Mammary epithelial cell (primary cell): ENCODE results near the genes STRC and CATSPER2.

DNA sequence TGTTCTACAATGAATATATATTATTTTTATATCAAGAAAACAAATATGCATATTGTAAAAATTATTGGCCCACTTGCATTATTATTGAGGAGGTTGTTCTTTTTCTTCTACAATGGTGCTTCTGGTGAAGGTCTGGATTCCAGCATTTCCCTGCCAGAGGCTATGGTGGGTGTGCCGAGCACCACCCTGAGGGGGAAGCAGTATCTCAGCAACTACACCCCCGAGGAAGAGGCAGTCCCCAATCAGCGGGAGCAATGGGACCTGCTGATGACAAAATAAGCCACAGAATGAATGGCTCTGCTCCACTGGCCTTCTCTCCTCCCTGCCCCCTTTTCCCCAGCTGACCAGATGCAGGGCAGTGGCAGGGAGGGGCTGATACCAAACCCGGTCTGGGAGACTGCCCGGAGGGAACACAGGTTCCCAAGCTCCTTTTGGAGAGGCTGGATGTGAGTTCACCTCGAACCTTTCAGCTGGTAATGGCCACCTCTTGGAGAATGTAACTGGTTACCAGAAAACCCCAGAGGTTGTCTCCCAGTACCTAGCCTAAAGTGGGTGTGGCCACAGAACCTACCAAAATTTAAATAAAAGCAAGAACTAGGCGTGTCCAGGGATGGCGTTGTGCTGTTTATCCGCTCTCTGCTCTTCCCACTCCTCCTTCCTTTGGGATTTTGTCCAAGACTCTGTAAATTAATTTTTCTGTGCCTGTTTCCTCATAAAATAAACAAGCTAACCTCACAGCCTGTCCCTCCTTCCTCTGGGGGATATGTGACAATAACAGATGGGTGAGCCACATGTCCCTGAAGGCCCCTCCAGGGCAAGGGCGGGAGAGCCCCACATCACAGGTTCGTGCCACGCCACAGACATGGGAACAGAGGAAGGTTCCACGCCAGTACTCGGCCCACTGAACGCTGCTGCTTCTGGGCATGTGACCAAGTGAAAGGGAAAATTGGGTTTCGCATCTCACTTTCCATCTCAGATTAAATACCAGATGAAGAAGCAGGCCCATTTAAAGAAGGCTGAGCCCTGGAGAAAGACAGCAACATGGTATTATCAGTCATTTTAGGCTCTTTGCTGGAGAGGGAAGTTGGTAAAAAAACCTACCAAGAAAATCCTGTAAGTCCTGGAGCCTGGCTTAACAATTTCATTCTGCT is 35.1 kb upstream of the SPTBN5 start:
- CAGE, long polyA plus RNA = no peak
- RRBS = no CpG with 5 or more reads among the region's 16 CpGs

DNA sequence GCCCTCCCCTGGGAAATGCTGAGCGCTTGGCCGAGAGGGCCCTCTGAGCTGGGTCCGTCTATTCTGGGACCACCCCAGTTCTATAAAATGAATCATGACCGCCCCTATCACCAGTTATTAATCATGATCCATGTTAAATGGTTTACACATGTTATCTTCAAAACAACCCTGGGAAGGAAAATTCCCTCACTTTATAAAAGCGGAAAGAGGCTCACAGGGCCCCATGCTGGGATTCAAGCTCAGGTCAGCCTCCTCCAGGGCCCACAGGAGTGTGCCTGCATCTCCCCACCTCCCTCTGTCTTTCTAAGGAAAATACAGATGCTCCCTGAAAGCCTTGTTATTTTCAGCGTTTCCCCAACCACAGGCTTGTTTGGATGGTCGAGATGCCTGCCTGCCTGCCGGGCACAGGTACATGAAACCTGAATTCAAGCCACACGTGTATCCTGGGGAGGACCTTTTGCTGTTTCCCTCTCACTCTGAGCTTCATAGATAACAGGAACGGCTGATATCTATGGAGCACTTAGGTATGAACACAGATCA is 39.1 kb upstream of the SPTBN5 start:
- CAGE, long polyA plus RNA = no peak
- RRBS = no CpG with 5 or more reads among the region's 10 CpGs

DNA sequence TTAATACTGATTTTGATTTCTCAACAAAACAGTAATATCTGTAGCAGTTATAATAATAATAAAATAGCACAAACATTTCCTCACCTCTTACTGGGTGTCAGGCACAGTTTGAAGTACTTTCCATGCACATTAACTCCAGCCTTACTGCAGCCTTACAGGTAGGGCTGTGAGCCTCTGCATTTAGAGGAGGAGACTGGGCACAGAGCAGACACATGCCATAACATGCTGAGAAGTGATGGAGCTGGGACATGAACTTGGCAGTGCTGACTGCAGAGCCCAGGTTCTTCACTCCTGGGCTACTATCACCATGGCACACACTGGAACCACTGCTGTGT is 25.5 kb downstream of the EHD4 start:
- CAGE, long polyA plus RNA = no peak

DNA sequence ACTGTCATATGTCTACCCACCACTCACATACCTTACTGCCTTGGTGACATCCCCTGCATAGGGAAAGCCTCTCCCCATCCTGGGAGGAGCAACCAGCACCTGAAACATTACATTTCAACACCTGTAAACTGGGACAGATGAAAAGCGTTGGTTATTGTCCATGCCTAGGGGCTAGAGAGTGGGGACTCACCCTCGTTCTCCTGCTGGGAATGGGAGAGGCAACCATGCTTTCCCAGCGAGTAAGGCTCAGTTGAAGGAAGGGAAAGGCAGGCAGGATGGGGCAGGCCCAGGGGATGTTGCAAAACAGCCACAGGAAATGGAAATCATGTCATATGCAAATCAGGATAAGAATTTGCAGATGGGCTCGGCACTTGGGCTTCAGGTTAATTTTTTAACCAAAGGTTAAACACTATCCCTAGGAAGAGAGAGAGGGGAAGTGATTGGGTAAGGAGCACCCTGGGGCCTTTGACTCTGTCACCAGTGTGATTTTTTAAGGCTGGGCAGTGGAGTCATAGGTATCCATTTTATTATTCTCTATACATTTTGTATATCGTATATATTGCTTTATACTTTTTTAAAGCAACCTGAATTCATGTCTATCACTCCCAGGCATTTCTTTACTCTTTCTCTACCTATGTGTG is 14.5 kb upstream of the PLA2G4E start:
- CAGE, long polyA plus RNA = no peak
- RRBS = no CpG with 5 or more reads among the region's 5 CpGs

- CAGE, long polyA plus RNA = no peak
- RRBS = no CpG with 5 or more reads among the region's 7 CpGs
Observed at GRCh38 chr15:42094644-42095217, 369 bp upstream of the PLA2G4D start.

DNA sequence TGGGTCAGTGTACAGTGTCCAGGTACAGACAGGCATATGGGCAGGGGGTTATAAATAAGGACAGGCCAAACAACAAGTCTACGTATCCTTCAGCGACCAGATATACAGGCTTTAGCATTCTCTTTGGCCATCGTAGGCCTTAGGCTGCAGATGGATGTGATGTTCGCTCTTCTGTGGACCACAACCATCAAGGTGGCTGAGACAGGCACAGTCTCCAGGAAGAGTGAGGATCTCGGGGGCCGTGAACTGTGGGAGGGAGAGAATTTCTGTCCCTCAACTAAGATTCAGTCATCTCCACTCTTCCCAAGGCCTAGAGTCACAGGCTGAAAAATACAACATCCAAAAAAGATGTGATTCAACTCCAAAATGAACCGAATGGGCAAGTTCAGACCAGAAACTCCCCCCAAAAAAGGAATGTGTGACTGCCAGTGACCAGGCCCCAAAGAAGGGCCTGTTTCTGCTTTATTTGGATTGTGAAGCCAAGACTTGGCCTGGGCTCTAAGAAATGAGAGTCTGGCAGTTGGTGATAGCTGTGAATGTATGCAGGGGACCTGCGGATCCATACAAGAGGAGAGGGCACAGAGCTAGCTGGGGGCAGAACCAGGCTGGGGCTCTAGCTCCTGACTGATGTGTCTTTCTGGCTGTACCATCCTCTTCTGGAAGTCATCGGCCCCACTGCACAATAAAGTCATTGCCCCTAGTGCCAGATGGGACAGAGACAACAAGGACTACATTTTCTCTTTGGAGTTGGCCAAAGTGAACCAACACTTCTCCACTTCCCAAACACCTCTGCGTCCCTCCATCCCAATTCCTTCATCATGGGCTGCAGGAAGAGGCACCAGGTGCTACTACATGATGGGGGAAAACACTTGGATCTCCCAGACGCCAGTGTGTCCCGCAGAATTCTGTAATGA is 1.4 kb upstream of the PLA2G4F start:
- CAGE, long polyA plus RNA = no peak
- RRBS = no CpG with 5 or more reads among the region's 12 CpGs

DNA sequence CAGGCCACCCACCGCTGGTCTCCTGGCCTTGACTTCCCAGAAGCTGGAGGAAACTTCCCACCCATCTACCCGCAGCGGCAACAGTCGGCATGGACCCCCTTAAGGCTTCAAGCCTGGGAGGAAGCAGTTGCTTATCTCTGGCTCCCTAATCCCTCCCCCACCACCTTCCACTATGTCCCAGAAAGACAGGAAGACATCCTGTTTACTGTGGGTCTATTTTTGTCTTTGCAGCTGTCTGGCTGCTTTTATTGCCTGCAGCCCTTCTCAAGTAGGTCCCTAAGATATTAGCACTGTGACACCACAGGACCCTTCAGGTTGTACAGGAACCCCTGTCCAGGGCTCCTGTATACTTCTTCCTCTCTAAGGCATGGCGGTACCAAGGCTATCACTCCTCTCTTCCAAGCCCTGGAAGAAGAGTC is 27.0 kb downstream of the CAPN3 start:
- CAGE, long polyA plus RNA = no peak
- RRBS = no CpG with 5 or more reads among the region's 5 CpGs

GRCh38 chr15:42408880-42409393 is 49.6 kb downstream of the CAPN3 start:
- CAGE, long polyA plus RNA = no peak
- RRBS = no CpG with 5 or more reads among the region's 10 CpGs

- CAGE, long polyA plus RNA = no peak
- RRBS = no CpG with 5 or more reads among the region's 8 CpGs
Observed at GRCh38 chr15:42410700-42411063, 51.4 kb downstream of the CAPN3 start.

DNA sequence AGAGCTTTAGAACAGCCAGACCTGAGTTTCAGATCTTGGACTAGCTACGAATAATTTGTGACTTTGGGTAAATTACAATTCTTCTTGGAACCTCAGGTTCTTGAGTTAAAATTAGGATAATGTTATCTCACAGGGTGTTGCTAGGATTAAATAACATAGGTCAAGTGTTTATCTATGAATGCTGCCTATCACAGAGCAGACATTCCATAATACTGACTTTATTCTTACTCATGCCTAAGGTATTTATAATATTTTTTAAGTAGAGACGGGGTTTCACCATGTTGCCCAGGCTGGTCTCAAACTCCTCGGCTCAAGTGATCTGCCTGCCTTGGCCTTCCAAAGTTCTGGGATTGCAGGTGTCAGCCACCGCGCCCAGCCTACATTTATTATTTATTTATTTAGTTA is 565 bp upstream of the ZNF106 start:
- CAGE, long polyA plus RNA = no peak
- RRBS = no CpG with 5 or more reads among the region's 5 CpGs

GRCh38 chr15:42729595-42730120 is 7.3 kb downstream of the CDAN1 start:
- CAGE, long polyA plus RNA = no peak
- RRBS = no CpG with 5 or more reads among the region's 7 CpGs

DNA sequence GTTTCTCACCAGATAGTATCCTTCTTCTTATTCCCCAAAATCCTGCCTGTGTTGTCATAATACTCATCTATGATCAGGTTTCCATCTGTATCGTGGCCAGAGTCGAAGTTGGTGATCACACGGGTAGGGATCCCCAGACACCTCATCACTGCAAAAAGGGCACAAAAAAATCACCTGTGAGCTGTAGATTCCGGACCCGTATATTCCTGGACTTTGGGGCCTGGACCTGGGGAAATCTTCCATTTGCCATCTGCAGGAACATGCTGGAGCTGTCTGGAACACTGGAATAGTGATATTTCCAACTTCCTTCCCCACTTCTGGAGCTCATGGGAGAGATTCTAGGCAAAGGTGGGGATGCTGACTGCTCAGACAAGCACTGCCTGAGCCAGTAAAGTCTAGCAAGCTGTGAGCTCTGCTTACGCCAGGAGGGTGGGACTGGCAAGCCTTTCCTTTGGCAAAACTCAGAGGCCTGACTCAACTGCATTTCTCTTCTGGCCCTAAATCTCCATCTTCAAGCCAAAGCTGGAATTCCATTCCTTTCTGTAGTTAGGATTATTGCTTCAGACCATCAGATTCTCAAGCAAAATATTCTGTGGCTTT is 20.1 kb upstream of the EPB42 start:
- CAGE, long polyA plus RNA = no peak
- RRBS = no CpG with 5 or more reads among the region's 6 CpGs

GRCh38 chr15:43406129-43407033 is 35.5 kb downstream of the TUBGCP4 start:
- CAGE, long polyA plus RNA = no peak
- RRBS = no CpG with 5 or more reads among the region's 5 CpGs

GRCh38 chr15:43527684-43528700 is 10.6 kb downstream of the MAP1A start:
- CAGE, long polyA plus RNA = no peak
- RRBS = 100% methylated on average over 1 of the region's 16 CpGs

DNA sequence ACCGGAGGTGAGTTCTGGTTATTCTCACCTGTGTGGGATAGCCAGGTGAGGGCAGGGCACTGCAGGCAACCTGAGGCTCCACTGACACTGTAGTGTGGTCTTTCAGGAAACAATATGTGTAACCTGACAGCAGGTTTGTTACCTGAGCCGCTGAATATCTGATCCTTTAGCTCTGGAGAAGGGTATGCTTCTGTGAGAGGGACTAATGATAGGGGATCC is at the start of gene STRC:
TSS of gene STRC (minus strand) at position 58 of the 219 bp plus-strand sequence.
- CAGE, long polyA plus RNA = no peak
- RRBS = no CpG with 5 or more reads among the region's 2 CpGs

GRCh38 chr15:43648176-43649103 is at the start of gene CATSPER2:
CATSPER2 (minus strand) TSS chr15:43648844.
- CAGE, long polyA plus RNA = no peak
- RRBS = 98% methylated on average over 16 of the region's 58 CpGs

- CAGE, long polyA plus RNA = no peak
- RRBS = no CpG with 5 or more reads among the region's 11 CpGs
Observed at GRCh38 chr15:43746958-43747519, 801 bp downstream of the PDIA3 start.

GRCh38 chr15:43814290-43814807 is 10.1 kb downstream of the MFAP1 start:
- CAGE, long polyA plus RNA = no peak
- RRBS = no CpG with 5 or more reads among the region's 11 CpGs

- CAGE, long polyA plus RNA = no peak
- RRBS = no CpG with 5 or more reads among the region's 8 CpGs
Observed at GRCh38 chr15:43903776-43904212, 77.0 kb downstream of the WDR76 start.

GRCh38 chr15:43913384-43913939 is 86.7 kb downstream of the WDR76 start:
- CAGE, long polyA plus RNA = no peak
- RRBS = no CpG with 5 or more reads among the region's 3 CpGs